H1 (cell line): ENCODE results near the gene CSRP2.

DNA sequence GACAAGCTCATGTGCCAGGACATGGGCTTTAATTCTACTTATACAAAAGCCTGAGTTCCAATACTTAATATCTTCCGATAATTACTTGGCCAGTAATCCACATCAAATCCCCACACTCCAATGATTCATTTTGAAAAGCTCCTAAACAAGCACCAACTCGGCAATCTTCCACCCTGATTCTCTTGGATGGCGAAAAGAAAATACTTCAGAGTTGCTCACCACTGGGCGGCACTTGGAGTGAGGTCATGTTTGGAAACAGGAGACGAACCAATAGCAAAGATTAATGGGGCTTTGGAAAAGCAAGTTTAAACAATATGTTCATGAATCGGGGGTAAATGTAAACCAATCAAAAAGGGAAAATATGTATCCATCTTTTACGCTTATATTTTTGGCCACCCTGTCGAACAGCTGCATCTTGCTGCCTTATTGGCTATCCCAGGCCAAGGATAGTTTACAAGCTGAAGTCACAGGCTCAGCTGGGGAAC is 263.7 kb downstream of the NAP1L1 start:
- RRBS, result no CpG with 5 or more reads among the region's 8 CpGs
CAGE:
- cytosol, long polyA plus RNA, result no peak
- long polyA plus RNA, result no peak
- nucleus, long polyA plus RNA, result no peak

GRCh38 chr12:75985939-75986690 is 98.4 kb downstream of the NAP1L1 start:
- RRBS, result no CpG with 5 or more reads among the region's 10 CpGs
CAGE:
- cytosol, long polyA plus RNA, result no peak
- long polyA plus RNA, result no peak
- nucleus, long polyA plus RNA, result no peak

GRCh38 chr12:76029507-76029765 is 55.0 kb downstream of the NAP1L1 start:
- RRBS, result no CpG with 5 or more reads among the region's 3 CpGs
CAGE:
- cytosol, long polyA plus RNA, result no peak
- long polyA plus RNA, result start-site peak on the minus strand at chr12:76029592-76029680, 42 and 47 reads in 2 replicates
- nucleus, long polyA plus RNA, result no peak

GRCh38 chr12:76032050-76033180 is 52.1 kb downstream of the NAP1L1 start:
- RRBS, result 1% methylated on average over 15 of the region's 62 CpGs
CAGE:
- cytosol, long polyA plus RNA, result no peak
- long polyA plus RNA, result no peak
- nucleus, long polyA plus RNA, result no peak

- RRBS, result no CpG with 5 or more reads among the region's 13 CpGs
CAGE:
- cytosol, long polyA plus RNA, result no peak
- long polyA plus RNA, result no peak
- nucleus, long polyA plus RNA, result no peak
These were observed 47.0 kb downstream of the NAP1L1 start for GRCh38 chr12:76037105-76038216.

DNA sequence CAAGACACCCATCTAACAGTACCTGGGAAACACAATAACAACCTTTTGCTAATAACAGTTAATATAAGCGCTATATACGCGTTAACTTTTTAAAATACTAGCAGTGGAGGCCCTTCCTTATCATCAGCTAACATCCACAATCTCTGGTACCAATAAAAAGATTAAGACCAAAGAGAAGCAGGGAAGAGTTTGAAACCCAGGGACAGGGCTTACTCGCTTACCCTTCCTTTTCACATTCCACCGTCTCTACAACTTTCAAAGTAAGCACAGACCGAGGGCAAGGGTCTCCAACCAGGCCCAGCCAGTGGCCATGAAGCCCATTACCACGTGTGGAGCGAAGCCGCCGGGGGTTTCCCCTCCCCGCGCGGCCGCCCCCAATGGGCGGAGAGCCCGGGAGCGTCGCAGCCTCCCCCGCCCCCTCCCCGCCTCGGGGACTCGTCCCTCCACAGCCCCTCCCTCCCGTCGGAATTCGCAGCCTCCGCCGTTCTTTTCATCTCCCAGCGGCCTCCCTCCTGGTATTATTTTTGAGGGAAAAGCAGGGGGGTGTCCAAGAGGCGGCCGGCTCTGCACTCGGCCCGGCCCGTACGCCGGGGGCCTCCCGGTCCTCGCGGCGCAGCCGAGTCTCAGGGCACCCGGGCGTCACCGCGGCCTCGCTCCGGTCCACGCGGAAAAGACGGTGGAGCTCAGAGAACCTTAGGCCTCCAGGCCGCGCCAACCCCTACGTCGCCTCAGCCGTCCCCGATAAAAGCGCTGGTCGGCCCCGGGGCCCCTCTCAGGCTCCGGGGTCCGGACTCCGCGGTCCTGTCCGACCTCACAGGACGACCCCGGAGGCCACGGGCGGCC is 652 bp downstream of the NAP1L1 start:
- RRBS, result under 1% methylated on average over 16 of the region's 67 CpGs
CAGE:
- cytosol, long polyA plus RNA, result start-site peak on the minus strand centred at position 333 of the sequence, 25 bp wide, 126 reads
- long polyA plus RNA, result start-site peak on the minus strand centred at position 335 of the sequence, 28 bp wide, 245 and 156 reads in 2 replicates
- nucleus, long polyA plus RNA, result start-site peak on the minus strand centred at position 305 of the sequence, 116 bp wide, 524 reads

DNA sequence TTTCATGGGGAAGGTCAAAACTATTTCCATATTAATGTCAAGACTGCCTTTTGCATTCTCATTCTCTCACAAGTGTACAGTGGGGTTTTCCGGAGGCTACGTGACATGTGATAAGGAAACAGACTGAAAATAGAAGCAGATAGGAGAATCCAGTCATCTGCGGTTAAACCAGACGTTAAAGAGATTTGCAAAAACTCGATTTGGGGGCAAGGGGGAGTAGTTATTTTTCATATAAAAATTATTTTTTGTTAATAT is 1.0 kb upstream of the NAP1L1 start:
- RRBS, result no CpG with 5 or more reads among the region's 5 CpGs
CAGE:
- cytosol, long polyA plus RNA, result no peak
- long polyA plus RNA, result no peak
- nucleus, long polyA plus RNA, result no peak

GRCh38 chr12:76158544-76159336 is 74.3 kb upstream of the NAP1L1 start:
- RRBS, result no CpG with 5 or more reads among the region's 11 CpGs
CAGE:
- cytosol, long polyA plus RNA, result no peak
- long polyA plus RNA, result no peak
- nucleus, long polyA plus RNA, result no peak

- RRBS, result no CpG with 5 or more reads among the region's 5 CpGs
CAGE:
- cytosol, long polyA plus RNA, result no peak
- long polyA plus RNA, result no peak
- nucleus, long polyA plus RNA, result no peak
These were observed 16.8 kb downstream of the OSBPL8 start for GRCh38 chr12:76542765-76543190.

DNA sequence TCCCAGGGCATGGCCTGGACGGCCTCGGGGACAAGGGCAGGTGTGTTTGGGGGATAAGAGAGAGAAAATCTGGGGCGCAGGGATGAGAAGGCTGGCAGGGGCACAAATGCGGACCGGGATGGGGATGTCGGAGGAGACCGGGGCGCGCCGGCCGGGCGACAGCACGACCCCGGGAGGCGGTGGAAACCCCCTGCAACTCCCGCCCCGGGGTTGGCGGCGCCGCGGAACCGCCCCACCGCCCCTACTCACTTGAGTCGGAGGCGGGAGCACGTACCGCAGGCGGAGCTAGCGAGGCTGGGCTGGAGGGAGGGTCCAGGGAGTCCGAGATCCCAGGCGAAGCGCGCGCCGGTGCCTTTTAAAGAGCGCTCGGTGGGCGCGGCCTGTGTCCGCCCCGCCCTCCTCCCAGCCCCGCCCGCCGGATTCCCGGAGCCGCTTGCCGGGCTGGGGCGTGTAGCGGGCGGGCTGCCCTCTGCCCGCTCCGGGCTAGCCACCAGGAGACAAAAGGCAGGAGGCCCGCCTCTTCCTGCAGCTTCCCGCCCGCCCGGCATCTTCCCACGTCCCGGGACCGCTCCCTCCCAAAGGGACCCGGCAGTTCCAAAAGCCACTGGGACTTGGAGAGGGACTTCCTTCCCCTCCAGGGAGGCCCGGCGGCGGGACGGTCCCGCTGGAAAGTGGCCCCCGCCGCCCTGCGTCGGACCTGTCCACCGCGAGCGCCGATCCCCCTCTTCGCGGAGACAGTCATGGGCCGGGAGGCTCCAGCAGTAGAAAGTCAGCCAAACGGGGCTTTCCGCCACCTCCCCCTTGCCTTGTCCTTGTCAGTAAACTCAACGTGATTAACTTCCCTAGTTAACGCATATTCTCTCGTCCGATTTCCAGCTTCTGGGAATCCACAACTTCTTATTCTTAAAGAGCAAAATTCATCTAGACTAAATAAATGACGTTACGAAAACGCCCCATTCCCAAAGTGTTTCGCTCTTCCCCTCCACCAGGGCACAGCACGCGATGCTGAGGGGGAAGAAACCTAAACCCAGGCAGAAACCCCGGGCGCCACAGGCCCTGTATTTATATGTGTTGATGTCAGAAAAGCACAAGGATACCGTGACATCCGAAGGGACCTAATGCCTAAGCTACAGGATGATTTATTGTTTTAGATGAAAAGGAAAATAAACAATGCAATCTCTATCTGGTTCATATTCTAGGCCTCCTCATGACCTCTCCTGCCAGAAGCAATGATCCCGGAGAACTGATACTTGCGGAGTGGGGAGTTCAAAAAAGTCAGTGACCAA is at the start of gene CSRP2:
Gene CSRP2 (minus strand): TSS at position 331 of the 1,286 bp plus-strand sequence.
- RRBS, result 2% methylated on average over 31 of the region's 94 CpGs
CAGE:
- cytosol, long polyA plus RNA, result no peak
- long polyA plus RNA, result no peak
- nucleus, long polyA plus RNA, result start-site peak on the minus strand centred at position 325 of the sequence, 5 bp wide, 34 reads

DNA sequence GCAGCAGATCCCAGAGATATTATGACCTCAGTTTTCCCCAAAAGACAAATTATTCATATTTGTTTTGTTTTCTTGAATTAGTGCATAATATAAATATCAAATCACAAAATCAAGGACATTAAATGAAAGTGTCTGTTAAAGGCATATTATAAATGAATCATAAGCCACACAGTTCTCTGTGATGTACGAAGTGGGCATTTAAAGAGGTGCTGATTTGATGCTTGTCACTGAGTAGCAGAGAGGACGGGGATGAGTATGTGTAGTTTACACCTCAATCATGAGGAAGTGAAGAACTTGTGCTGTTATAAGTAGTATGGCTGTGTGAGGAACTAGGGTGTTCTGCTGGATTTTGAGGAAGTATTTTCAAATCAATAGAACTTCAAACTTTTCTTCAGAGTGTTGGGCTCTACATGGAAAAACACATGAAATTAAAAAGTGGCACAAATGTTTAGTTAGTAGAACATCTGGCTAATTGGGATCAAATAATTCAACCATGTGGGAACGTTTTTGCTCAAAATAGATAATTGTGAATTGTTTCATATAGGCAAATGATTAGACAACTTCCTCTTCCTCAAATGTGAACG is 168.3 kb downstream of the NAV3 start:
- RRBS, result no CpG with 5 or more reads among the region's 4 CpGs
CAGE:
- cytosol, long polyA plus RNA, result no peak
- long polyA plus RNA, result no peak
- nucleus, long polyA plus RNA, result no peak

GRCh38 chr12:78865498-78865873 is 912 bp downstream of the SYT1 start:
- RRBS, result no CpG with 5 or more reads among the region's 5 CpGs
CAGE:
- cytosol, long polyA plus RNA, result no peak
- long polyA plus RNA, result no peak
- nucleus, long polyA plus RNA, result no peak

DNA sequence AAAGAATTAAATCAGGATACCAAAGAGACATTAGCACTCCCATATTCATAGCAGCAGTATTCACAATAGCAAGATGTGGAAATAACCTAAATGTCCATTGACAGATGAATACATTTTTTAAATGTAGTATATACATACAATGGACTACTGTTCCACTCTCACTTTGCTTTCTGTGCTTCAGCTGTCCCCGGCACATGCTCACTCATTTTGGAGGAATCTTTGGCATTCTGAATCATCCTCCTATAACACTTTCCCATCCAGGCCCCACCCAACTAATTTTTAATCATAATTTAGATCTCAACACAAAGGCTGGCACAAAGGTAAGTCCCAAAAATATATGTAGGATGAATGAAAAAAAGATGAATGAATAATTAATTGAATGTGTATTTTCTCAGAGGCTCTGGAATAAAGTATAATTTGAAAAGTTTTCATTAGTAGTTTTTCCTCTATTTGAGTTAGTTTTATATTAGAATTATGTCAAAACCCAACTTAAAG is 99.3 kb downstream of the SYT1 start:
- RRBS, result no CpG with 5 or more reads among the region's 1 CpG
CAGE:
- cytosol, long polyA plus RNA, result no peak
- long polyA plus RNA, result no peak
- nucleus, long polyA plus RNA, result no peak

DNA sequence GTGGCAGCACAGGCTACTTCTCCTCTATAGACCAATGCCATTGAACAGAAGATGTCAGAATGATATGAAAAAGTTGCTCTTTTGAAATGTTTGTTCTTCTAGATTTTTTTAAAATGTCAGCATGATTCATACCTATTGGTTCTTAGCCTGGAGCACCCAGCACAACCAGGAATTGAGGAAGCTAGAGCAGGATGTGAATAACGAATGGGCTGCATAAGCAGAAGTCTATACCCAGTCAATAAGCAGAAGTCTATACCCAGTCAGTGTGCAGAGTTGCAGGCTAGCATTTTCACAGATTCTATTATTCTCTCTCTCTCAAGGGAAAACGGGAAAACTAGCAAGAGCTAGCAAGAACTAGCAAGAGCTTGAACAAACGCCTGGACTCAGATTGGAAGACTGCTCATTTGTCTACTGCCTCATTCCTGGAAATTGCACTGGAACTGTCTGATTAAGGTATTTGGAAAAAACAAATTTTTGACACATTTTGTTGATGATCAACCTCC is 113.0 kb downstream of the SYT1 start:
- RRBS, result no CpG with 5 or more reads among the region's 3 CpGs
CAGE:
- cytosol, long polyA plus RNA, result no peak
- long polyA plus RNA, result no peak
- nucleus, long polyA plus RNA, result no peak

DNA sequence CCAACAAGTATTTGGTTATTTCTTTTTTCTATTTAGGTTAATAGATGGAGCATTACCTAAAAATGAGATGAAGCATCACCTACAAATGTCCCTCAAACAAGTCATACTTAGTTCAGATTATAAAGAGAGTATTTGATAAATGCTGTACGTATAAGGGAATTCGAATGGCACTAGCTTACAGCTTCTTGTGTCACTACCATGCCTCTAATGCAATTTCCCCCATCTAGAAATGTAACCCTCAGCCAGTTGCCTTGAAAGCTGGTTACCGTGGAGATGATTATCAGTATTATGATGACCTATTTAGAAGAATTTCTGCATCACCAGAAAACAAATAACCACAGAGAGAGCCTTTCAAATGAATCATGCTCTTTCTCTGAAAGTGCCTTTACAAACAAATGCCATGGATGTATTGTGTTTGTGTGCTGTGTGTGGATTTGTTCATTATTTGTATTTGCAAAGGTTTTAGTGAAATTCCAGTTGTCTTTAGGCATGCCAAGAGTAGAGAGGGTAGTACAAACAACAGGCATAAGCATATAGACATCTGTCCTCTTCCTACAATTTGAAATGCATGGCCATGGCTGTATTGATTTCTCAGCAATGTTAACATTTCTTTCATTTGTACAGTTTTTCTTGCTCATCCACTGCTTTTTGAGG is 266.7 kb downstream of the PAWR start:
- RRBS, result no CpG with 5 or more reads among the region's 3 CpGs
CAGE:
- cytosol, long polyA plus RNA, result no peak
- long polyA plus RNA, result no peak
- nucleus, long polyA plus RNA, result no peak

- RRBS, result no CpG with 5 or more reads among the region's 3 CpGs
CAGE:
- cytosol, long polyA plus RNA, result no peak
- long polyA plus RNA, result no peak
- nucleus, long polyA plus RNA, result no peak
These were observed 132.7 kb downstream of the PAWR start for GRCh38 chr12:79558047-79558513.

DNA sequence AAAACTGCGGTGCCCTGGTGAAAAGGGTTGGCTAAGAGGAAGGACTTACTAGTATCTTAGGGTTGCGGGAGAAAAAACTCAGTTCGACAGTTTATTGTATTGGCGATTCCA is 731 bp upstream of the PAWR start:
- RRBS, result no CpG with 5 or more reads among the region's 4 CpGs
CAGE:
- cytosol, long polyA plus RNA, result no peak
- long polyA plus RNA, result no peak
- nucleus, long polyA plus RNA, result no peak

DNA sequence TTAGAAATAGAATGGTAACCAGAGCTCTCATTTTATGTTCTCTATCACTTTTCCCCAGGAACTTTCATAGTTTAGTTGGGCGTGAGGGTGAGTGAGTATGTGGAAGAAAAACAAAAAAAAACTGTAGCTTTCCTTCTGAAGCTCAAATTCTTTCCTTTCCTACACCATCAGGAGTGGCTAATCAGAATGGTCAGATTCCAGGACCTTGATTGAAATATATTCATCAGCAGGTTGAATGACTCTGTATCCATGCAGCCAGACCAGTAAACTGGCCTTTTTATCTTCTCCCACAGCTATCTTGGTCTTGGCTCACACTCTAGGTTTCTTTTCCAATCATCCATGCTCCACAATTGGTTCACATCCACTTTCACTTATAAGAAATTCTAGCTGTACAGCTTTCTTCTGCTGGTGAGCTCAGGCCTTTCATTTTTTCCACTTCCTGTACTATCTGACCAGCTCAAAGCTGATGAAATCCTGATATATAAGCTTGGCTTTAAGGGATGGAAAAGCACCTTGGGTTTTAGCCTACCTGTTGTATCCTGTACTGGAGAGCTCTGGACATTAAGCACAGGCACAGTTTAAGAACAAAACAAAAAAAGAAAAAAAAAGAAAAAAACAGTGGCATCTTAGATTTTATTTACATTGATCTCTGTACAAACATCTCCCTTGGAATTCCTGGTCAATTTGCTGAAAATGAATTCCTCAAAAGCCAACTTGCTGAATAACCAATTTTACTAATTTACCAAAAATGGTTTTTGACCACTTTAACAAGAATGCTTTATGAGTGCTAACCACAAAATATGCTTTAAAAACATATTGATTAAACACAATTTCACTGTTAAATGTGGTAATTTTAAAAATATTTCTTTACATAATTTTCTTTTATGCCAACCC is 91.5 kb upstream of the PAWR start:
- RRBS, result no CpG with 5 or more reads among the region's 1 CpG
CAGE:
- cytosol, long polyA plus RNA, result no peak
- long polyA plus RNA, result no peak
- nucleus, long polyA plus RNA, result no peak

GRCh38 chr12:79933303-79934260 is 1.3 kb downstream of the PPP1R12A start:
- RRBS, result no CpG with 5 or more reads among the region's 15 CpGs
CAGE:
- cytosol, long polyA plus RNA, result no peak
- long polyA plus RNA, result no peak
- nucleus, long polyA plus RNA, result no peak

DNA sequence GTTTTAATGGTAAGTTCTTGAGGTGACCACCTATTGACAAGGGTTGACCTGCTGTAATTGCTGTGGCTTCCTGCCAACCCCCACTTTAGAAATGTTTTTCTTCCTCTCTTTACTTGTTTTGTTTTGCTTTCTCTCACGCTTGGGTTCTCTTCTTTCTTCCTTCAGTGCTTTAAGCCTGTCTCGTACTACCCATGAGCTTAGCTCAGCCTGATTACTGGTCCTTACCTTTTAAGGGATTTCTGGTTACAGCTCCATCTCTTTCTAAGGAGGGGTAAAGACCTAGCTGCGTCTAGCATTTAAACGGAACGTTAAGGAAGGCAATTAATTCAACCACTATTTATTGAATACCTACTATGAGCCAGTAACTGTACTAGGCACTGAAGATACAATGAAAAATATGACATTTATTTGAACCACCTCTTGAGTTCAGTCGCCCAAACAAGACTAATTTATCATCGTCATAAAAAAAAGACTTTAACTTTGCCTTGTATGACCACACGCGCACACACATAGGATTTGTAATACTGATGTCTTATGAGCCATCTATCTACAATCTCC is 832 bp upstream of the PPP1R12A start:
- RRBS, result no CpG with 5 or more reads among the region's 9 CpGs
CAGE:
- cytosol, long polyA plus RNA, result no peak
- long polyA plus RNA, result no peak
- nucleus, long polyA plus RNA, result no peak